ENCODE results near the gene PRG4.

DNA sequence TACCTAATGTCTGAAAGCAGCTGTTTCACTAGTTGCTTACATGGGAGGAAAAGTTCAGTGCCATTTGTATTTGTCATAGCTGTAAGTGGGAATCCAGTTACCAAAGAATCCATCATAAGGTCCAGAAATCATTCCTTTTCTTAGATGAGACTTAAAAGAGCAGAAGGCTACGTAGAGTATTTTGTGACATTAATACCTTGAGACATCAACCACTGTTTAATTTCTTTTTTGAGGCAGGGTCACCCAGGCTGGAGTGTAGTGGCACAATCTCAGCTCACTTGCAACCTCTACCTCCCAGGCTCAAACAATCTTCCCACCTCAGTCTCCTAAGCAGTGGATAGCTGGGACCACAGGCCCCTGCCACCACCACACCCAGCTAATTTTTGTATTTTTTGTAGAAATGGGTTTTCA lies 50.2 kb downstream of the DHX9 start:
- PRO-cap = no peak
- RAMPAGE, long total RNA = no peak

DNA sequence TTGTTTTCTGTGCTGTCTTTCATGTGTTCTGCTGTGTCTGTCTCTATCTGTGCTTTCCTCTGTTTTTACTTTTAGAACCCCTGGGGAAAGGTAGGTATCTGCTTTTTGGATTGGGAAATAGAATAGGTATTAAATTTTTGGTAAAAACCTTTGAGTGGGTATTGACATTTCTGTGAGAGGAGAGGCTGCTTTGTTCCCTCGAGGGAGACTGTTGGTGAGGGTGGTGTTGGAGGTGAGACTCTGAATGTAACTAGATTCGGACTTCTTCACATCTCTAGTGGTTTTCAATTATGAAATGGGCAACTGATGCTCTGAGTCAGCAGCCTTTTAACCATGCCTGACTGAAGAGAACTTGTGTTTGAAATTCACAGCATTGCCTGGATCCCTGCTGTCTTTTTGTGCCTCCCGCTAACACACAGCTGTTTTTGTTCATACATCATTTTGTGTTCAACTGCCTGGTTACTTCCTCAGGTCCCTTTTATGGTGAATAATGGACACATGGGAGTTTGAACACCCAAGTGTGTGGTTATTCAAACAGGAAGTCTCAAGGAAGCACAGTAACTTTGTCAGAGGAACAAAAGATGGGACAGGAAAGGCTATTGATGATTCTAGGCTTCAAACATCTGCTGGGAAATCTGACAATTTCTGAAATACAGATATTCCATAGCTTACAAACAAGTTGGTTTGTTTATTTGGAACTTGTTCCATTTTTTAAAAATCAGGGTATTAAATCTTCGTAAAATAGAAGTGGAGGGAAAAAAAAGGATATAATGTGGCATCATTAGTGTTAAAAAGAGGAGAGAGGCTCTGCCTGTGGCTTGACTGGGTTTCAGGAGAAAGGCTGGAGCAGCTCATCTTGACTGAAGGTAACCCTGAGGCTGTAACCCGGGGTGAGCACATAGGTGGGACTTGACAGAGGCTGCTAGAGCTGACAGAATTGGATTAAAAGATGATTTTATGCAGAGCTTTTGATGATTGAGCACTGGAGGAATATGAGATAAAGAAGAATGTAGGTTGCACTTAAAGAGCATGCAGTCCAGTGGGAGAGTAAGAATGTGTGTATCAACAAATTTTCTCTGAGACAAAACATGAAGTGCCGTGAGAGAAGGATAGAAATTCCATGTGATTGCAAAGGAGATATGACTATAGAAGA lies 17.0 kb downstream of the LAMC1 start:
- PRO-cap = no peak
- RAMPAGE, long total RNA = no peak

DNA sequence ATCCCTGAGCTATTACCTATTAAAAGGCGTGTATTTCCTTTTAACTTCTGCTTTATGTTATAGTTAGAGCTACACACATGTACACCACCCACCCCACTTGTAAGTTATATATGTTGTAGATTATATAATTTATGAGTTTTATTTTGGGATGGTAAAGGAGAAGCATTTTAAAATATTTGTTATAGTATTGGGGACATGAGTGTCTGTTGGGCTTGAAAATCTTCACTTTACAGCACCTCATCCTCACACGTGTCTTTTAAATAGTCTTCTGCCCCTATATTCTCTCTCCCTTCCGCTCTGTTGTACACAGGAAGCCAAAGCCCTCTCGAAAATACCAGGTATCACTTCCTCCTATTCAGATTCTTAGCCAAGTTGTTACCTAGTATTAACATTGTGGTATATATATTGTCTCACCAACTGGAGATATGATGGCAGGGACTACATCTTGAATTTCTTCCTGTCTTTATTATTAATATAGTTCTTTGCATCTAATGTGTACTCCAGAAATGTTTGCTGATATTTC lies 25.4 kb downstream of the LAMC1 start:
- PRO-cap = no peak
- RAMPAGE, long total RNA = no peak

DNA sequence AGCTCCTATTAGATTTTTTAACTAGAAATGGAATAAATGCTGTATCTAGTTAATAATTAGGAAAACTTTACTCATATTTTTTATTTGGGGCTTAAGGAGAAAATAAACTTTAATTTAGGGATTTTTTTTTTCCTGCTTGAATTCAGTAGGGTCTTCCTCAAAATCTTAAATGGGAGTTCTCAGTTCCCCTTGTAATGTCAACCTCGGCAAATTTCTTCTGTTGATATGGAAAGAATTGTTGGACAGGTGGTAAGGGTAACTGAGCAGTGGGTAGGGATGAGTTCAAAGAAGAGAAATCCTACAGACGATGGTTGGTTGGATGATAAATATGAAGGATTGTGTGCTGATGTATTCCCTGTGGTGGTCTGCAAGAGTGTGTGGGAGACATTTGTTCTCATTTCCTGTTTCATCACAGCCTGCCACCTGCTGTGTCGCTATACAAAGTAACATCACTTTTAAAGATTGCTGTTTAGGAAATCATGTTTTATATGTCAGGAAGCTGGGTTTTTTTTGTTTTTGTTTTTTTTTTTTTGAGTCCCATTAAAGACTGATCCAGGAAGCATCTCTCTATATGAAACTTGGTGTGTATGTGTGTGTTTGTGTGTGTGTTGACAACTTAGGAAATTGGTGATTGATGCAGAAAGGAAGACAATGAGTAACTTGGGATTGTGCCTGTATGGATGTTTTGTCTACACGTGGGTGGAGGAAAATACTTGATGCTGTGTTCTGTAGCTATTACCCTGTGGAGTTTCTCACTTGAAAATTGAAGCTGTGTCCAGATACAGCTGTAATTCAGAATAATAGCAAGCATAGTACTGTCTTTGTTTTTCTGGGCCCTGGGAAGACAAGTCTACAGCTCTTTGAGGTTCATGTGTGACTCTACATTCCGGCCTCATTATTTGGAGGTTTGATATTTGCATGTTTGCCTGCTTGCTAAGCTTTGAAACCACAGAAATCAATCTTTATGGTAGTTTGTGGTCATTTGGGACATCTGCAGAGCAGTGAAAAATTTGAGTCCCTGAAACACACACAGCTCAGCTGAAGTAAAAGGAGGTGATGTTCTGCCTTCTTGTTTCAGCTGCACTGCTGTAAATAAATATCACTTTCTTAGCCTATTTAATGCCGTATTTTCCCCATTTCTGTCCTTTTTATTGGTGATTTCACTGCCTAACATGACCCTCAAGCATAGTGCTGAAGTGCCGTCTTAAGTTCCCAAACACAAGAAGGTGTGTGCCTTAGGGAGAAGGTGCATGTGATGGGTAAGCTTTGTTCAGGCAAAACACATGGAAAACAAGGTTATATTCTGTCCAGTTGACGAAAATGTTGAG lies 47.8 kb downstream of the LAMC1 start:
- PRO-cap = no peak
- RAMPAGE, long total RNA = no peak

DNA sequence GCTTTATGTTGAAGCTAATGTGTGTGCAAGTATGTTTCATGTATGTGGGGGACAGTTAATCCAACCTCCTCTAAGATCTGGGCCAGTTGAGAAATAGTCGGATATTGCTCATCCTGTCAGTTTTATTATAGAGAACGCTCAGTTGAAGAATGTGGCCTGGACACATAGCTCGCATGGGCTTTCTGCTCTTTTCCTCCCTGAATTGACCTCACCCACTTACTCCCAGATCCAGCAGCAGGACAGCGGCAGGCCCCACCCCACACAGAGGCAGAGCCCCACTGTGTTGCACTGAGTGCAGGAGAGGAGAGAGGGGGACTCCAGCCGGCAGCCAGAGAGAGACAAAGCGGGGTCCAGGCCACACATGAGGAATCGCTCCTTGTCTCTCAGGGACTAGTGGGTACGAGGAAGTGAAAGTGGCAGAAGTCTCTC lies 78.6 kb downstream of the LAMC1 start:
- PRO-cap = no peak
- RAMPAGE, long total RNA = no peak

DNA sequence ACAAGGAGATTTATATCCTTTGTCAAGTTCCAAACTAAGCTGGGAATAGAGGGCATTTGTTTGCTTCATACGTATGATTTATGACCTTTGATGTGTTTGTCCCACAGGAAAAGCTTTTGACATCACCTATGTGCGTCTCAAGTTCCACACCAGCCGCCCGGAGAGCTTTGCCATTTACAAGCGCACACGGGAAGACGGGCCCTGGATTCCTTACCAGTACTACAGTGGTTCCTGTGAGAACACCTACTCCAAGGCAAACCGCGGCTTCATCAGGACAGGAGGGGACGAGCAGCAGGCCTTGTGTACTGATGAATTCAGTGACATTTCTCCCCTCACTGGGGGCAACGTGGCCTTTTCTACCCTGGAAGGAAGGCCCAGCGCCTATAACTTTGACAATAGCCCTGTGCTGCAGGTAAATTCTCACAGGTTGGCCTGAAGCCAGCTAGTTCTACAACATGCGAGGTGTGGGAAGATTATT lies 80.0 kb downstream of the LAMC1 start:
- PRO-cap = no peak
- RAMPAGE, long total RNA = no peak

DNA sequence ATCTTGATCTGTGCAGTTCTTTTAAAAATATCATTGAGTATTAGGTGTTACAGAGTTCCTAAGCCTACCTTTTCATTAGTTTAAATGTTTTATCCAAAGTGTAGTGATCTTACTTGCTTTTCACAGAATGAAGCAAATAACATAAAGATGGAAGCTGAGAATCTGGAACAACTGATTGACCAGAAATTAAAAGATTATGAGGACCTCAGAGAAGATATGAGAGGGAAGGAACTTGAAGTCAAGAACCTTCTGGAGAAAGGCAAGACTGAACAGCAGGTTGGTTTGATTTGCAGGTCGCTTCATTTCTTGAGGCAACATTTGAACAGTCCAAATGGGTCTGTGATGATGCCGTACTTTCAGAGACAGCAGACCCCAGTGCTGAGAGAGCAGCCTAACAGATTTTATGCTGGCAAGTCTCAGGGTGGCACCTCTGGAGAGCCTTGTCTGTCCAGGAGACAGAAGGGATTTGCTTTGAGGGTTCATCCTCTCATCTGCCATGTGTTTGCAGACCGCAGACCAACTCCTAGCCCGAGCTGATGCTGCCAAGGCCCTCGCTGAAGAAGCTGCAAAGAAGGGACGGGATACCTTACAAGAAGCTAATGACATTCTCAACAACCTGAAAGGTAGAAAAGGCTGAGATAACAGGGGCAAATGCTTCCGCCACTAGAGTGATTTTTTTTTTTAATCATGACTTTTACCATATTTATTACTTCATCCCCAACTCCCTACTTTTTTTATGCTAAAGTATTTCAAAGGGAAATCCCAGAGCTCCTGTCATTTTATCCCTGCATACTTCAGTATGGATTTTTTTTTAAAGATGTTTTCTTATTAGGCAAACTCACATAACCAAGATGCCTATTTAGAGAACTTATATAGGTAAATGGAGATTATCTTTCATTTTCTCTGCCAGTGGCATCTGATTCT lies 51.3 kb upstream of the LAMC2 start:
- PRO-cap = no peak
- RAMPAGE, long total RNA = no peak

DNA sequence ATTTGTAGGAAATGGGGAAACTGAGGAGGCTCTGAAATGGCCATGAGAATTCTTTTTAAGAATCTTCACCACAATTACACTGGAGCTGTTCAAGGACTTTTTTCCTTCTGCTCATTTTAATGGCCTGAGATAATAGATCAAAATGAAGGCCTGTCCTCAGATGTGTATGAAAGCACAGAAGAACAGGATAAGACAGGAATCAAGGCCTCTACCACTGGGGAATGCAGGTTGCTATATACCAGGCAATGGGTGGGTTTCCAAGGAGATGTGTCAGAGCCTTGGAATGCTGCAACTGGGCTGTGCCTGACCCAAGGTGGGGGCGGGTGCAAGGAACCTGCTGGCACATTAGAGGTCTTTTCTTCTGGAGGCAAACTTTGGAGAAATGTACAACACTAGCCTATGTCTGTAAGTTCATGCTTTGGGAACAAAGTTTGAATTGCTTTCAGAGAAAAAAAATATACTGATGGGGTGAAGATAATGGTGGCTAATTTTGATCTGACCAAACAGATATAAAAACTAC lies 21.7 kb upstream of the LAMC2 start:
- PRO-cap = no peak
- RAMPAGE, long total RNA = no peak

DNA sequence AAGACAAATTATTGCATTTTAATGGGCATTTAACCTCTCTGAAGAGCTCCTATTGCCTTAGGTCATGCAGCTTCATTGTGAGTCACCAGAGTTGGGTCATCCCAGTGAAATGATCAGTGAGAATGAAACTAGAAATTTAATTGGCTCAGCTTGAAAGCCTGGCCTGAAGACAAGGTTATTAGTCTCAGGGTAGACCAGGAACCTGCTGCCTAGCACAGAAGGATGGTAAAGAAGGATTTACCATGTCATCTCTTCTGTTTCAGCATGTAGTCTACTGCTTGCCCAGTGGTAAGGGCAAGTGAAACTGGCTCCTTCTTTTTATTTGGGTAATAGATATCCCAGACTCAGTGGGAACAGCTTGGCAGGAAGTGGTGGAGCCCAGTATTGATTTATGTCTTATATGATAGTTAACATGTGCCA lies 23.5 kb downstream of the LAMC2 start:
- PRO-cap = no peak
- RAMPAGE, long total RNA = no peak

- PRO-cap = no peak
- RAMPAGE, long total RNA = no peak
These were observed 36.5 kb downstream of the NCF2 start for GRCh38 chr1:183553704-183554118.

DNA sequence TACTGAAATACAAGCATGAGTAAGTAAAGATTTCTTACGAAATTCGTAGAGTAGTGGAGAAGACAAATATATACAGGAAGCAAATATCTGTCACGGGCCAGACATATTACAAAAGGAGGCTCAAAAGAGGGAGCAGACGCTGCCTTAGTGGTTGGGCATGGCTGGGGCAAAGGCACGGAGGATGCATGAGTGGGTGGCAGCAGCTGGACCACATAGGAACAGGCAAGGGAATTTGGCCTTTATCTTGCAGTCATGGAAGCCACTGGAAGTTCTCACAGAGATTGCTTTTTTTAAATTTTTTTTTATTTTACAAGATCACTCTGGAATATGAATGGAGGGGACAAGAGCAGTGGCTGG lies 6.7 kb downstream of the NCF2 start:
- PRO-cap = no peak
- RAMPAGE, long total RNA = no peak

GRCh38 chr1:183619243-183619754 lies 16.3 kb downstream of the ARPC5 start:
- PRO-cap = no peak
- RAMPAGE, long total RNA = no peak

DNA sequence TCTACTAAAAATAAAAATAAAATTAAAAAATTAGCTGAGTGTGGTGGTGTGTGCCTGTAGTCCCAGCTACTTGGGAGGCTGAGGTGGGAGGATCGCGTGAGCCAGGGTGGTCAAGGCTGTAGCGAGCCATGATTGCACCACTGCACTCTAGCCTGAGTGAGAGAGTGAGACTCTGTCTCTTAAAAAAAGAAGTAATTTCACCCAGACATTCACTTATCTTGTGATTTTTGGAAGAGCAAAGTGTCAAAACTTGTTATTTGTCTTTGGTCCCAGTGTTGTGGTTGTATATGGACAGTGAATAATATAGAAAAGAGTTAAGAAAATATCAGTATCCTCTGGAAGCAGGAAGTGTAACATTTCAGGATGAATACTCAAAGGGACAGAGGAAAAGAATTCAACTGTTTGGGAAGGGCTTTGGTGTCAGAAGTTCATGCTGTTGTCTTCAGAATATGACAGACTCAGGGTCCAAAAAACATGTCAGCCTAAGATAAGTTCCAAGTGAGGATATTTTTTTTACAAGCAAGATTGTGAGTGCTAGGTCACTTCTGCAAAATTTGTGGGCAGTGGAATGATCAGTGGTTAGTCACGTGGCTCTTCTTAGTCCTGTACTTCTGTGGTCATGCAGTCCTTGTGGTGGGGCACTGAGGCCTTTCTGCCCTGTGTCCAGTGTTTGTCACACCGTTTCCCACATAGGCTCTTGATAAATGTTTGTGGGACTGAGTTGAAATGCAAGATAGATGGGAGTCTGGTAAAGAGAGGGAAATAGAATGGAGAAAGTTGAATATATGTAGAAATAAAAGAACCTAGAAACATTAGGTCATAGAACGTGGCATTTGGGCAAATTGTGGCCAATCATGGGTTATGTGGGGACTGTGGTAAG lies 5.1 kb downstream of the RGL1 start:
- PRO-cap = no peak
- RAMPAGE, long total RNA = no peak

- PRO-cap = no peak
- RAMPAGE, long total RNA = no peak
These were observed 5.1 kb downstream of the TRMT1L start for GRCh38 chr1:185151660-185152052.

DNA sequence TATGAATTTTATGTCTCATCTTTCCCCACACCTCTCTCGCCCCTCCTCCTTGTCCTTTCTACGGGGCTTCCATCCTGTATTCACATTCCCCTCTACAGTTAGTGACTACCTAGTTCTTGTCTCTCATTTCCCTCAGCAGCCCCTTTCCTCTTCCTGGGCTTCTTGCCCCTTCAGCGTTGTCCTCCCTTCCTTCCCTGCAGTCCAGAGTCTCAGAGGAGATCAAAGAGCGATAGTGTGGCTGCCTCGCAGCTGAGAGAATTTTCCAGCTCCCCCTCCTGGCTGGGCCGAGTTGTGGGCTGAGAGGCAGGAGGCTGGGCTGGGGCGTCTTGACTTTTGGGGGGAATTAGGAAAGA lies 513 bp upstream of the HMCN1 start:
- PRO-cap = no peak
- RAMPAGE, long total RNA = no peak

DNA sequence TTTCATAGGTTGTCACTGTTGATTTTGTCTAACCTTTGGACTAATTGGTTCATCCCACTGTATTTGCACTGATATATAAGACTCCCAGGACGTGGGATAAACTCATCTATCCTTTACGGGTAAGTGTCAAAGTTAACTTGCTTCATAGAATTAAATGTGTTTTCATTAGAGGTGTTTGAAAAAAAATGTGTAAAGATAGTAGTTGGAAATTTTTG lies at the start of gene PRG4:
Gene PRG4 (plus strand): TSS at position 105 of the 215 bp plus-strand sequence.
- PRO-cap = no peak
- RAMPAGE, long total RNA = no peak

- PRO-cap = no peak
- RAMPAGE, long total RNA = no peak
These were observed 61.7 kb downstream of the PTGS2 start for GRCh38 chr1:186618436-186619001.

DNA sequence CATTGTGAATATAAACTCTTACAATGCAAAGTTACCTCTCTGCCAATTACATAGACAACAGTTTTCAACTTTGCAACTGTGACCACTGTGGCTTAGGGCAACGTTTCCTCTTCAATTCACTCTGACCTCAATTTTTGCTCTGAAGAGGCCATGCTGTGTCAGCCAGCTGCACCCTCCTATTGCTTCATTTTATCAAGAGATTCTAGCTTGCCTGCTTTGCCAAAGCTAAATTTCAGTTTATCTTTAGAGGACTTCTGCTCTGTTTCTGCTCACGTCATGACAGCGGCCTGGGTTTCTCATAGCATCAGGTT lies 154.5 kb downstream of the PLA2G4A start:
- PRO-cap = no peak
- RAMPAGE, long total RNA = no peak

DNA sequence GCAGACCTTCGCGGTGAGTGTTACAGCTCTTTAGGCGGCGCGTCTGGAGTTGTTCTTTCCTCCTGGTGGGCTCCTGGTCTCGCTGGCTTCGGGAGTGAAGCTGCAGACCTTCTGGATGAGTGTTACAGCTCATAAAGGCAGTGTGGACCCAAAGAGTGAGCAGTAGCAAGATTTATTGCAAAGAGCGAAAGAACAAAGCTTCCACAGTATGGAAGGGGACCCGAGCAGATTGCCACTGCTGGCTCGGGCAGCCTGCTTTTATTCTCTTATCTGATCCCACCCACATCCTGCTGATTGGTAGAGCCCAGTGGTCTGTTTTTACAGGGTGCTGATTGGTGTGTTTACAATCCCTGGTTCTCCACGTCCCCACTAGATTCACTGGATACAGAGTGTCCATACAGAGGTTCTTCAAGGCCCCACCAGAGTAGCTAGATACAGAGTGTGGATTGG lies 1183.9 kb downstream of the PLA2G4A start:
- PRO-cap = no peak
- RAMPAGE, long total RNA = no peak

- PRO-cap = no peak
- RAMPAGE, long total RNA = no peak
These were observed 80.1 kb downstream of the RGS13 start for GRCh38 chr1:192715862-192716565.

All from spinal cord (tissue), 3 donors.